ENCODE data around the genes GPI and ZNF30.

DNA sequence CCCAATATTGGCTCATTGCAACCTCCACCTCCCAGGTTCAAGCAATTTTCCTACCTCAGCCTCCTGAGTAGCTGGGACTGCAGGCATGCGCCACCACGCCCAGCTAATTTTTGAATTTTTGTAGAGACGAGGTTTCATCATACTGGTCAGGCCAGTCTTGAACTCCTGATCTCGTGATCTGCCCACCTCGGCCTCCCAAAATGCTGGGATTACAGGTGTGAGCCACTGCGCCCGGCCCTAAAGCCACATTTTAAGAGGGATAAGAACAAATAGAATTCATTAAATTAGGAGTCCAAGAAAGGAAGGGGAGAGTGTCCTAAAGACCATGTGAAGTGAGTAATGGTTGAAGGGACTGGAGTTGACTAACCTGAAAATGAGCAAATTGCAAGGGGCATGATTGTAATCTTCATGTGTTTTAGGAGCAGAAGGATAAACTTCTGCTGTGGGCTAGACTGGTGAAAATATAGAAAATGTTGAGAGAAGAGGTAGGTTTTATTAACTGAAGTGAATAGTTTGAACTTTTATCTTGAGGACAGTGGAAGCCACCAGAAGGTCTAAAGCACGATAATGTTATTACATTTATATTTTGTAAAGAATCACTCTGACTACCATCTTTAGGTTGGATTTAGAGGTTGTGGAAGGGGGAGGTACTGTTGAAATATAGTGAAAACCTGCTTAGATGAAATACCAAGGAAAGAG, 35.4 kb downstream of the LSM14A start:
- PRO-cap: no peak

GRCh38 chr19:34354707-34355094, 10.3 kb upstream of the GPI start:
- PRO-cap: no peak

DNA sequence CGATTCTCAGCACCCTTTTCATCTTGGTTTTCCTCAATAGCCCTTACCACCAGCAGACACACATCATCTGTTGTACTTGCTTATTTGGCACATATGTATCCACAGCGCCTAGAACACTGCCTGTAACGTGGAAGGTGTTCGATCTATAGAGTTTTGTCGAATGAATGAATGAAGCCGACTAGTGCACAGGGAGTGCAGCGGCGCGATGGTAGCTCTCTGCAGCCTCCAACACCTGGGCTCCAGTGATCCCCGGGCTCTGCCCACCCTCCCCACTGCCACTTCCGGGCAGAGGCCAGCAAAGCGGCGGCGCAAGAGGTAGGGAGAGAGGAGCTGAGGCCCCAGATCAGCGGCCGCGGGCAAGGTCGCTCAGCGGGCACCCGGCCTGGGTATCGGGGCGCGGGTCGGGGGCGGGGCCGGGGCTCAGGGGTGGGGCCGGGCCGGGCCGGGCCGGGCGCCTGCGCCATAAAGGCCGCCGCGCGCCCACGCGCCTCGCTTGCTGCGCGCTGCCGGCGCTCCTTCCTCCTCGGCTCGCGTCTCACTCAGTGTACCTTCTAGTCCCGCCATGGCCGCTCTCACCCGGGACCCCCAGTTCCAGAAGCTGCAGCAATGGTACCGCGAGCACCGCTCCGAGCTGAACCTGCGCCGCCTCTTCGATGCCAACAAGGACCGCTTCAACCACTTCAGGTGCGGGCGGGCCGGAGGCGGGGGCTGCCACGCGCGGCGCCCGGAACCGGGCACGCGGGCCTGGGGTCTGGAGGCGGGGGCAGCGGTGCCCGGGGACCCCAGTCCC, at the start of gene GPI:
Gene GPI, plus strand, starts transcription at position 492 of the 790 bp plus-strand sequence.
- PRO-cap: bidirectional peak, plus-strand start at position 288 of the sequence, minus-strand start at position 238 of the sequence; bidirectional peak, plus-strand start at position 492 of the sequence, minus-strand start at position 384 of the sequence

- PRO-cap: bidirectional peak, plus-strand start at chr19:34433095, minus-strand start at chr19:34432875
Observed at GRCh38 chr19:34432622-34433400, 4.6 kb downstream of the UBA2 start.

- PRO-cap: no peak
Observed at GRCh38 chr19:34439315-34439994, 11.3 kb downstream of the UBA2 start.

GRCh38 chr19:34733098-34733769, 809 bp upstream of the ZNF181 start:
- PRO-cap: no peak

DNA sequence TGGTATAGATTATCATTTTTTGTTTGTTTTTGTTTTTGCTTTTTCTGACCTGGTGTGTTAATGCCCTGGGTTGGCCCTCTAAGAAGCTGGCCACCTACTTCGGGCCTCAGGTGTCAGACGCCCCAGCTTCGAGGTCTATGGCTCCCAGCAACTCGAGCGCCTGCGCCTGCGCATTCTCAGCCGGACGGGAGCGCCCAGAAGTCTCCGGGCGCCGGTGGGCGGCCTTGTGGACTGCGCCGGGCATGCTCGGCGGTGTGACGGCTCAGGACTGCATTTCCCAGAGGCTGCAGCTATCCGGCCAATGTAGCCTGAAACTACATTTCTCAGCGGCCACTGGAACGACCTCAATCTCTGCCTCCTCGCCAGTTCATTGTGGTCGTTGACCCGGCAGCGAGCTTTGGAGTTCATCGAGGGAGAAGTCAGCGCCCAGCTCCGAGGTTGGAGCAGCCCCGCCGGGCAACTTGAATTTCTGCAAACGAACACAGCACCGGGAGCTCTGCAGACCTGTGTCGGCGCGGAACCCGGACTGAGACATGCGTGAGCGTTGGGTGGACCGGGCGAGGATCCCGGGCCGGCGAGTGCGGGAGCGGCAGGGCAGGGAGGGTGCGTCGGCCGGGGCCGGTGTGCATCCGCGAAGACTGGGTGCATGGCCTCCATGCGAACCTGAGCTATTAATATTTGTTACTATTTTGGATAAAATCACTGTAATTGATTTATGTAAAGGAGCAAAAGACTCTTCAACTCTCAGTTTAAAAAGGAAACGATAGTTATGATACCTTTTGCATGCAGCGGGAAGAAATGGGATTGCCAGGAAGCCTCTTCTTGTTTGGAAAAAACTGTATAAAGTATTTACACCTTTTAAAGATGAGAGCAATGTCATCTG, at the start of gene ZNF30:
Gene ZNF30, plus strand, starts transcription at position 224 of the 883 bp plus-strand sequence.
- PRO-cap: bidirectional peak, plus-strand start at position 231 of the sequence, minus-strand start at position 154 of the sequence; bidirectional peak, plus-strand start at position 560 of the sequence, minus-strand start at position 535 of the sequence

DNA sequence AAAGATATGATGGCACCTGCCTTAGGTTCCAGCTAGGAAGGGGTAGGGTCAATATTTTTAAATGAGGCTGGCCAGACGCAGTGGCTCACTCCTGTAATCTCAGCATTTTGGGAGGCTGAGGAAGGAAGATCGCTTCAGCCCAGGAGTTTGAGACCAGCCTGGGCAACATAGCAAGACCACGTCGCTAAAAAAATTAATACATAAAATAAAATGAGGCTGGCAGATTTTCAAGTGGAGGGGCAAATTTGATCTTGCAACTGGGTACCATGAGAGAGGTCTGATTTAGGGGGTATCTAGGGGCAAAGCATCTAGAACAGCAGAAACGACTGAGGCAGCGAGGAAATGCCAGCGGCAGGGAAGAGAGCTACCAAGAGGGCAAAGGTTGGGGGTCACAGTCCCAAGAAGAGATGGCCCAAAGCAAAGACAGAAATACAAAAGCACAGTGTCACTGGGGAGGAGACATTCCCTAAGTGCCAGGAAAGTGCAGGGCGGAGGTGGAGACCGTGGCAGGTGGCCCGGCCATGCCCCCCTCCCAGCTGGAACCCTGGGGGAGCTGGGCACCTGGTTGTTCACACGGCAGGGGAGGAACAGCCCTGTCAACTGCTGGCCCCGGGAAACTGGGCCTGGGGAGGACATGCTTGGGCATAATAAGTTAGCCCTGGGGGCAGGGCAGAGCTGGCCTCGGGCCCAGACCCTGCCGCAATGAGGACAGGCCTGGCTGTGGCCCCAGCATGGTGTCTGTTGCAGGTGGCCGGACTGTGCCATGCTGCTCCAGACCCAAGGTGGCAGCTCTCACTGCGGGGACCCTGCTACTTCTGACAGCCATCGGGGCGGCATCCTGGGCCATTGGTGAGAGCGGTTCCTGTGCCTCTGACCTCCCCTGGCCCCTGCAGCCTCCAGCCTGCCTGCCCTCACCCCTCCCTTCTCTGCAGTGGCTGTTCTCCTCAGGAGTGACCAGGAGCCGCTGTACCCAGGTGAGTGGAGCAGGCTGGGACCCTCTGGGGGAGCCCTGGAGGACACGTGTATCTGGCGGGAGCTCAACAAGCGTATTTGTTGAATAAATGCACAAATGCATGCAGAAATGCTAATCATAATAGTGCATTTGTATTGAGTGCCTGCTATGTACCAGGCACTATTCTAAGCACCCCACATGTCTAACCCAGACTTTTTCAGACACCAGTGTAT, 7.4 kb downstream of the HPN start:
- PRO-cap: unidirectional peak, plus-strand start at position 572 of the sequence; unidirectional peak, minus-strand start at position 619 of the sequence

- PRO-cap: no peak
Observed at GRCh38 chr19:35159207-35160139, 4.9 kb downstream of the FXYD5 start.

GRCh38 chr19:35169102-35170005, 14.8 kb downstream of the FXYD5 start:
- PRO-cap: no peak

- PRO-cap: no peak
Observed at GRCh38 chr19:35214281-35214688, 14.3 kb downstream of the FAM187B start.

- PRO-cap: no peak
Observed at GRCh38 chr19:35270962-35271373, 2.2 kb downstream of the USF2 start.

DNA sequence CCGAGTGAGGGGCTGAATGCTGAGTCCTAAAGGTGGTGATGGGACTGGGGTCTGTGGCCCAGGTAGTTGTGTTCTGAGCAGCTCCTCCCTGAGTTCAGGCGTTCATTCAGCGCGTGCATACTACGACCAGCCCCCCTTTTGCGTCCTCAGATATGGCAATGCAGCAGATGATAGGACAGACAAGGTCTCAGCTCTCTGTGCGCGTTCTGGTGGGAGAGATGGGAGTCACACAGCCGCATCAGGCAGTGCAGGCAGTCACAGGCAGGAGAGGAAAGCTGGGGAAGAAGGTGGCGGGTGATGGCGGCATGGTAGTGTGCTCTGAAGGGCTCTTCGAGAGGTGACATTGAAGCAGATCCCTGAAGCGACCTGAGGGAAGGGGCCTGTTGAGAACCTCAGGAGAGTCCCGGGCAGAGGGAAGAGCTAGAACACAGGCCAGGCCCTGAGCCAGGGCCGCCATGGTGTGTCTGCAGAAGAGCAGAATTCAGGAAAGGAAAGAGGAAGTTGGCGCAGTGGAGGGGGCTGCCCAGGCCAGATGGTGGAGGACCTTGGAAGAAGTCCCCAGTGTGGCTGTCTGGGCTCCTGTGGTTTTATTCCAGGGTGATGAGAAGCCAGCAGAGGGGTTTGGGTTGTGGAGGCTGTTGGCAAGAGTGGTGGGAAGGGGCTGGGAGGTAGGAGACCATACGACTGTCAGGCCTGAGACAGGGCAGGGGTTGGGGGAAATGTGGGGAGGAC, 3.4 kb downstream of the USF2 start:
- PRO-cap: no peak

DNA sequence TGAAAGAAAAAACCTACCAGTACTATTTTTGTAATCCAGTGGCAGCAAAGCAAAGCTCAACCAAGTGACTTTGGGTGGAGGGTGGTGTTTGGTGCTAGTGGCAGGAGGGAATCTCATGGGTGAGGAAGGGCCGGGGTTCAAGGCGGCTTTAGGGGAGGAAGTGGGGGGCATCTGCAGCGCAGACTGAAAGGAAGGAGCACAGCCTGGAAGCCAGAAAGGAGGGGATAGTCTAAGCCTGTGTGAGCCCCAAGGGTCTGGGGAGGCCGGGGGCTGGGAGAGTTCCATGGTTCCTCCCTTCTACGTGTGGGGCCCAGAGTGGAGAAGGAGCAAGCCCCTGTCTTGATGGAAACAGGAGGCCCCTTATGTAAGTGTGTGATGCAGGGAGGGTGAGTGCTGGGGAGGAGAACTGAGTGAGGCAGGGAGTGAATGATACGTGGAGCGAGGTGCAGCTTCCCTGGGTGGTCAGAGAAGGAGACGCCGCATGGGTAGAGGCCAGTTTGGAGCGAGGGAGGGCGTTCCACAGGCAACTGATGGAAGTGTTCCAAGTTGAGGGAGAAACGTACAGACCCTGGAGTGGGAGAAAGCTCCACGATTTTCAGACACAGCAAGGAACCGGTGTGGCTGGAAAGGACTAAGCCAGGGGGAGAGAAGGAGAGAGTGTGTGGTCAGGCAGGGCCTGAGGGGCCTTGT, 15.9 kb downstream of the MAG start:
- PRO-cap: no peak

GRCh38 chr19:35313573-35314138, 15.3 kb upstream of the CD22 start:
- PRO-cap: bidirectional peak, plus-strand start at chr19:35313799, minus-strand start at chr19:35313689

GRCh38 chr19:35345865-35346500, 1.7 kb upstream of the FFAR1 start:
- PRO-cap: no peak

DNA sequence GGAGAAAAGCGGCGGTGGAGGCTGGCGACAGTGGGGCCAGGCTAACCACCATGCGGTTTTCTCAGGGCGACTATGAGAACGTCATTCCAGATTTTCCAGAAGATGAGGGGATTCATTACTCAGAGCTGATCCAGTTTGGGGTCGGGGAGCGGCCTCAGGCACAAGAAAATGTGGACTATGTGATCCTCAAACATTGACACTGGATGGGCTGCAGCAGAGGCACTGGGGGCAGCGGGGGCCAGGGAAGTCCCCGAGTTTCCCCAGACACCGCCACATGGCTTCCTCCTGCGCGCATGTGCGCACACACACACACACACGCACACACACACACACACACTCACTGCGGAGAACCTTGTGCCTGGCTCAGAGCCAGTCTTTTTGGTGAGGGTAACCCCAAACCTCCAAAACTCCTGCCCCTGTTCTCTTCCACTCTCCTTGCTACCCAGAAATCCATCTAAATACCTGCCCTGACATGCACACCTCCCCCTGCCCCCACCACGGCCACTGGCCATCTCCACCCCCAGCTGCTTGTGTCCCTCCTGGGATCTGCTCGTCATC, 1.1 kb upstream of the FFAR1 start:
- PRO-cap: no peak

GRCh38 chr19:35445709-35447009, 1.9 kb upstream of the FFAR2 start:
- PRO-cap: no peak

- PRO-cap: no peak
Observed at GRCh38 chr19:35719811-35720513, 2.2 kb downstream of the KMT2B start.

DNA sequence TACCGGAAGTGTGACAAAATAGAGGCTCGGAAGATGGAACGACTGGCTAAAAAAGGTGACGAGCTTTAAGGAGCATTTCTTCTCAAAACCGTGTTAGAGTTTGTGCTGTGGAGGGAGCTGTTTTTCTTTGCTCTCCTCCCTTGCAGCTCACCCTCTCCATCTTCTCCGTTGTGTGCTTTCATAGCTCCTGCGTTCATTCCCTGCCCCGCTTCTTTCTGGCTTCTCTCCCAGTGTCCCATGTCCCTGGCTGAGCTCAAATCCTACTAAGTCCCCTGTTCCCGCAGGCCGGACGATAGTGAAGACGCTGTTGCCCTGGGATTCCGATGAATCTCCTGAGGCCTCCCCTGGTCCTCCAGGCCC, 5.6 kb downstream of the KMT2B start:
- PRO-cap: no peak